Metanephros (tissue), 2 donors: ENCODE measurements around a stretch of chr13.

GRCh38 chr13:92379336-92380002 is 847.1 kb upstream of the GPC6 start:
- RAMPAGE, long total RNA, result no peak

GRCh38 chr13:92677530-92678121 is 549.0 kb upstream of the GPC6 start:
- RAMPAGE, long total RNA, result no peak

DNA sequence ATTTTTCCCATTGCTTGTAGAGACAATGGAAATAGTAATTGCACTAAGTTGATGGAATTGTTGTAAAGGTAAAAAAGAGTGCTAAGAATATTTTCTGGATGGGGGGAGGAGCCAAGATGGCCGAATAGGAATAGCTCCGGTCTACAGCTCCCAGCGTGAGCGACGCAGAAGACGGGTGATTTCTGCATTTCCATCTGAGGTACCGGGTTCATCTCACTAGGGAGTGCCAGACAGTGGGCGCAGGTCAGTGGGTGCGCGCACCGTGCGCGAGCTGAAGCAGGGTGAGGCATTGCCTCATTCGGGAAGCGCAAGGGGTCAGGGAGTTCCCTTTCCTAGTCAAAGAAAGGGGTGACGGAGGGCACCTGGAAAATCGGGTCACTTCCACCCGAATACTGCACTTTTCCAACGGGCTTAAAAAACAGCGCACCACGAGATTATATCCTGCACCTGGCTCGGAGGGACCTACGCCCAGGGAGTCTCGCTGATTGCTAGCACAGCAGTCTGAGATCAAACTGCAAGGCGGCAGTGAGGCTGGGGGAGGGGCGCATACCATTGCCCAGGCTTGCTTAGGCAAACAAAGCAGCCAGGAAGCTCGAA is 474.1 kb upstream of the GPC6 start:
- RAMPAGE, long total RNA, result no peak

DNA sequence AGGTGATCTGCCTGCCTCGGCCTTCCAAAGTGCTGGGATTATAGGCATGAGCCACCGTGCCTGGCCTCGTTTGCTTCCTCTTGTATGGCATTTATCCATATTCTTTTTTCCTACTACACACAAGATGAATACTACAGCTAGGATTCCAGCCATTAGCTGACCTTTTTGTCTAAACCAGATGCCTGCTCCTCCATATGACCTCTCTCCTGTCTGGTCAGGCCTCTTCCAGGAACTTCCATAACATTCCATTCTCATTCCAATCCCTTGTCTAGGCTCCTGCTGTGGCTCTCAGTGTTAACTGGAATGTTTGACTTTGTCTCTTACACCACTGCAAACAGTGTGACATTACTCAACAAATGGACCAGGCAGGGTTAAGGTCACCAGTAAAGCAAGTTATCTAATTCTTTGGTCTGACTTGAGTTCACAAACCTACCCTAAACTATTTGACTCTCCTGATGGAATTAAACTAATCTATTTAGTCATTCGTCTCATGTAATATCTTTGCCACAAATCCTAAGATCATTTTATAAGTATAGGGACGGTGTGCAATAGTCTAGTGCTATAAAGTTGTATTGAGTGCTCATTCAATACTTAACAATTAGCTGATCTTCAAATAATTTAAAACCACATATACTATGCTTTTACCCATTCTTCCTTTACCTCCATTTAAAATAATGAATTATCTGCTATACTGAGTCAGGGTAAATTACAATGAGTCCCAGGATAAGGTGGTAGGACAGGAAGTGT is 2.0 kb upstream of the GPC6 start:
- RAMPAGE, long total RNA, result no peak

GRCh38 chr13:93341482-93341842 is 114.9 kb downstream of the GPC6 start:
- RAMPAGE, long total RNA, result no peak

- RAMPAGE, long total RNA, result no peak
Observed at GRCh38 chr13:94323760-94324114, 155.7 kb downstream of the DCT start.

GRCh38 chr13:94329309-94329644 is 150.2 kb downstream of the DCT start:
- RAMPAGE, long total RNA, result no peak

- RAMPAGE, long total RNA, result no peak
Observed at GRCh38 chr13:94597355-94597689, 1.4 kb upstream of the TGDS start.

- RAMPAGE, long total RNA, result no peak
Observed at GRCh38 chr13:95234419-95235127, 66.7 kb downstream of the ABCC4 start.

- RAMPAGE, long total RNA, result no peak
Observed at GRCh38 chr13:95301998-95302389, 743 bp upstream of the ABCC4 start.

DNA sequence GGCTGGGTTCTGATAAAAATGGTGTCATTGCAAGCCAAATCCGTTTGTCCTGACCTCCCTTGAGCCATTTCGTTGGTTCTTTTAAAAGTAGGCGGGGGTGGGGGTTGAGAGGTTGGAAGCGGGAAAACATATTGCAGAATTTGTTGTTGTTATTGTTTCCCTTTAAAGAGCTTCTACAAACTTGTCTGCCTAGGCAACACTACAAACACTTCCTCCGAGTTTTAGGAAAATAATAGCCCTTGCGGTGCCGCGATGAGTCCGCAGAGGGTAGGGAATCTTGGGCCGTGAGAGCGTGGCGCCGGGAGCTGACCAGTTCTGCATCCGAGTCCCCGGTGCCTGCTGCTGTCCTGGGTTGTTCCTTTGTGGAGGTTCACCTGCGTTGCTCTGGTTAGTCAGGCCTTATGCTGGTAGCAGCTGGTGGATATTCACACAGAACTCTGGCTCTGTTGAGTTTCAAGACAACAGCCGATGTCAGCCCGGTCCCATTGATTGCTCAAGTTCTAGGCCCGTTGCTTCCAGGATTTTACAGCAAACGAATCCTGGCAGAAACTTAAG is 941 bp downstream of the CLDN10 start:
- RAMPAGE, long total RNA, result no peak

DNA sequence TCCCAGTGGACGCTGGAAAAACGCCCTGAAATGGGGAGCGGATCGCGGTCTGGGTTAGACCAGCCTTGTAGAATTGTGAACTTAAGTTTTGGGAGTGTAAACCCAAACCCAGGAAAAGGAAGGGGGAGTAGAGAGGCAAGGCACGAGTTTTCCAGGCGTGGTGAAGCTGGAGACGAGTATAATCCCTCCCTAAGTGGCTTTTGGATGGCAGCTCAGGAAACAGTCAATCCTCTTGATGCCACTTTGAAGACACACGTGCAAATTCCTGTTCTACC is 1.9 kb downstream of the HS6ST3 start:
- RAMPAGE, long total RNA, result no peak

- RAMPAGE, long total RNA, result no peak
Observed at GRCh38 chr13:96218509-96218890, 128.6 kb downstream of the HS6ST3 start.

GRCh38 chr13:96993702-96994092 is 579 bp downstream of the OXGR1 start:
- RAMPAGE, long total RNA, result no peak

DNA sequence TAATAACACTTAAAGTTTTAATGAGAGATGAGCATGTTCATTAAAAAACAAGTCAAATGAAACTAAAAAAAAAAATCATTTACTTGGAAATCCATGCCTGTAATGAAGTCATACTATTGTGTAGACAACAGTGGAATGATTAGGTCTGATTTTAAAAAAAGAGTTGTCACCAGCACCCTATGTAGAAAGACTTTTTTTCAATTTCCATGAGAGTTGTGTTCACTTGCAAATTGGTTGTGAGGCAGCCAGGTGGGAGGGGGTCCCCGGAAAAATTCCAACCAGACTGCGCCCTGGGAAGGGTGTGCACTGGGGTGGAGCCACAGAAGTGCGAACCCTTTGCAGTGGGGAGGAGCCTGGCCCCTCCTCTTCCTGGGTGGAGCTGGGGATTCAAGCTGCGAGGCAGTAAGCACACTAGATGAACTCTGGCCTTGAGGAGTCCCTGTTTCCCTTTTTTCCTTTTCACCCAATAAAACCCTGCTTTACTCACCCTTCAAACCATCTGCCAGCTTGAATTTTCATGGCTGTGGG is 31.1 kb upstream of the MBNL2 start:
- RAMPAGE, long total RNA, result no peak

GRCh38 chr13:97308693-97309148 is 86.6 kb downstream of the MBNL2 start:
- RAMPAGE, long total RNA, result no peak

- RAMPAGE, long total RNA, result no peak
Observed at GRCh38 chr13:97429729-97430412, 4.1 kb upstream of the RAP2A start.

- RAMPAGE, long total RNA, result no peak
Observed at GRCh38 chr13:97567704-97568450, 133.9 kb downstream of the RAP2A start.

GRCh38 chr13:98142069-98142350 is 884 bp upstream of the FARP1 start:
- RAMPAGE, long total RNA, result no peak

- RAMPAGE, long total RNA, result no peak
Observed at GRCh38 chr13:98143704-98144041, 779 bp downstream of the FARP1 start.